H9 (cell line): Measurements from ENCODE around the genes CDCA4 and GPR132.

DNA sequence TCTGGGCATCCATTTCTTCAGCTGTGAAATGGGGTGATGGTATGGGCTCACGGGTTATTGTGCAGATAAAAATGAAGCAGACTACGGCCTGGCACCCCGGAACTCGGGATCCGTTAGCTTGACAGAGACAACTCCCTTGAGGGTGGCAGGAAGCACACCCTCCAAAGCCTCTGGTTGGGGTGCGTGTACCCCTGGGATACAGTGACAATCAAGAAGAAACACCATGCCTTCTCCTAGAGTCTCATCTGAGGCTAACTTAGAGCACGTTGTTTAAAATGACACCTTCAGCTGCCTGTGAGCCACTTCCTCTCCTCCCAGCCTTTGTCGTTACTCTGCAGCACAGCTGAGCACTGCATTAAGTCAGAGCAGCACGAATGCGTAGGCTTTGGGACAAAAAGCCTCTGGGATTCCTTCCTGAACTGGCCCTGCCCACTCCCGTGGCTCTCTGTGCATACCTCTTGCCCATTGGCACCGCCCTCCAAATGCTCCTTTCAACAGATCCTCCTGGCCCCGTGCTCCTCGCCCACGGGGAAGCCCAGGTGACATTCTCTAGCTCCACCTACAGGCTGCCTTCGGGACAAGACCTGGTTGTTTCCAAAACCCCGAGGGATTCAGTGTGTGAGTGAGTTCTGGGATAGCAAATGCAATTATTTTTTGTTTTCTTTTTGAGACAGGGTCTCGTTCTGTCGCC, 11.2 kb downstream of the ATP5MJ start:
- PRO-cap, result bidirectional peak, plus-strand start at position 588 of the sequence, minus-strand start at position 334 of the sequence

GRCh38 chr14:103931489-103931960, 3.3 kb downstream of the TDRD9 start:
- PRO-cap, result no peak

GRCh38 chr14:104086245-104086690, 768 bp downstream of the ASPG start:
- PRO-cap, result no peak

- PRO-cap, result no peak
Measured at GRCh38 chr14:104137499-104138164, 755 bp upstream of the KIF26A start.

DNA sequence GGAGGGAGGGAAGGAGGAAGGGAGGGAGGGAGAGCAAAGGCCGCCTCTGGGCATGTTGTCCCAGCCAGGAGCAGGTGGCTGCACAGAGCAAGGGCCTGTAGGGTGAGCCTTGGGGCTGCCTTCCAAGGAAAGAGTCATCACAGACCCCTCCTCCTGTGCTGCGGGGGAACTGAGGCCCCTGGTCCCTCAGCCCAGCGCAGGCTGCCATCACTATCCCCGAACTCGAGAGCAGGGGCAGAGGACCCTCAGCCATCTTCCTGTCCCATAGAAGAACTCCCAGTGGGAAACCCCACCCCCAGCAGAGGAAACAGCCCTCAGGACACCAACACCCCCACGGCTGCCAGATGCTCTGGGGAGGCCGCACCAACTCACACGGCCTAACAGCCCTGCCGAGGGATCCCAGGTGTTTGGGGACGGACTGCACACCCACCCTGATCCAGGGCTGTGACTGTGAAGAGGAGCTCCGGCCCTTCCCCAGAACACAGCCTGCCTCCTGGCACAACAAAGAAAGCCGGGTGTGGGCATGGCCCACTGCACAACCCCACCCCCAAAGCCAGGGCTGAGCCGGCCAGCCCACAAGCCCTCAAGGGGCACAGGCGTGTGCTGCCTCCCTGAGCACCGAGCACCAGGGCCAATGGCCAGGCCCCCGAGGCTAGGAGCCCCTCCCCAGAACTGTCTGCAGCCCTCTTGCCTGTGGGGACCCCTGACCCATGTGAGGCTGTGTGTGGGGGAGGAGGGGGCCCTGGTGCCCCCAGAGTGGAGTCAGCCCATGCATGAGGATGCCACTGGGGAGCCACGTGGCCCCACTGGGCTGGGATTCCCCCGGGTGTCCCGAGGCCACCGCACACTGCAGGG, 16.3 kb upstream of the C14orf180 start:
- PRO-cap, result no peak

DNA sequence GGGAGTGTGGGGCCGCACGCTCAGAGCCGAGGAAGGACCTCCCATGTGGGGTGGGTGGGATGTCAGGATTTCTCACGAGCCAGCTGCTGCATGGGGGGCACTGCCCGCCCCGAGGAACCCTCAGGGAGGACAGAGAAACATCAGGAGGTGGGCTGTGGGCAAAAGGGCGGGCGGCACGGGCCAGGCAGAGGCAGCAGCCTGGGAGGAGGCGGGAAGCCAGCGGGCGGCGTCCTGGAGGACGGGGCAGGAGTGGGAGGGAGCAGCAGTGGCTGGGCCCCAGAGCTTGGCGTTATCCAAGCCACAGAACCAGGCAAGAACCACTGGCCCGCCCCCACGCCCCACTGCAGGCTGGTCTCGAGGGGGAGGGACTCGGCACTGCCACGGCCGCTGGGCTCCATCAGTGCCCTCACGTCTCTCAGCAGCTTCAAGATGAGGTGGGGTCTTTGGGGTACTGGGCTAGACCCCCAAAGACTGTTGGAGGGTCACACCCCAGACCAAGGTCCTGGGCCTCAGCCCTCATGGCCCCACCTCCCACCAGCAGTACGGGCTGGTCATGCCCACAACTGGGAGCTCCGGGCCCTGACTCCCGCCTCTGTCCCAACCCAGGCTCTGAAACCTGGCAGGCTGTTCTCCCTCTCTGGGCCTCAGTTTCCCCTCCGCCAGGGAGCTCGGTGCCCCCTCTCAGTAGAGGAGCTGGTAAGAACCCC, 2.6 kb downstream of the C14orf180 start:
- PRO-cap, result no peak

DNA sequence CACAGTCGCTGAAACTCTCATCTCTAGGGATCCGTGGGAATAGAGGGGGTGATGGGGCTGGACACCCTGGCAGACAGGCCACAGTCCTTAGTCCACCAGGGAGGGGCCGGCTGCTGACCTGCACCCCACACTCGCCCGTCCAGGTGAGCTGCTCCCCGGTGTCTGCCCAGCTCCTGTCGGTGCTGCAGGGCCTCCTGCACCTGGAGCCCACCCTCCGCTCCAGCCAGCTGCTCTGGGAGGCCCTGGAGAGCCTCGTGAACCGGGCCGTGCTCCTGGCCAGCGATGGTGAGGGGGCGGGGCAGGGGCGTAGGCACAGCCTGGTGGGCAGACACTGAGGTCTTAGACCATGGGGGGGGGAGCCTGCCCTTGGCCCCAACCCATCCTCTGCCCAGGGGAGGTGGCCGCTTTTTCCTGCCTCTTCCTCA, 17.2 kb upstream of the ADSS1 start:
- PRO-cap, result no peak

GRCh38 chr14:104707192-104707636, 16.8 kb upstream of the ADSS1 start:
- PRO-cap, result unidirectional peak, minus-strand start at chr14:104707473

DNA sequence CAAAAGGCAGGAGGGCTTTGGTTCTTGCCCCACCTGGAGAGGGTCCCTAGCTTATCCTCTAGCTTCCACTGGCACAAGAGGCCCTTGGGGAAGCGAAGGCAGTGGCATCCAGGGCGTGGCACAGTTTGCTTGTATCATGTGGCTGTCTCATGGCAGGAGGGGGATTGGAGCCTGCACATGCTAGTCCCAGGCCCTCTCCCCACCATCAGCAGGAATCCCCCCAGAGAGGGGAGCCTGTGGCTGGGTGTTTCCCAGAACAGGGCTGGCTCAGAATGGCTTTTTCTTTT, 10.2 kb downstream of the ADSS1 start:
- PRO-cap, result no peak

GRCh38 chr14:104772699-104773296, 19.9 kb downstream of the SIVA1 start:
- PRO-cap, result no peak

DNA sequence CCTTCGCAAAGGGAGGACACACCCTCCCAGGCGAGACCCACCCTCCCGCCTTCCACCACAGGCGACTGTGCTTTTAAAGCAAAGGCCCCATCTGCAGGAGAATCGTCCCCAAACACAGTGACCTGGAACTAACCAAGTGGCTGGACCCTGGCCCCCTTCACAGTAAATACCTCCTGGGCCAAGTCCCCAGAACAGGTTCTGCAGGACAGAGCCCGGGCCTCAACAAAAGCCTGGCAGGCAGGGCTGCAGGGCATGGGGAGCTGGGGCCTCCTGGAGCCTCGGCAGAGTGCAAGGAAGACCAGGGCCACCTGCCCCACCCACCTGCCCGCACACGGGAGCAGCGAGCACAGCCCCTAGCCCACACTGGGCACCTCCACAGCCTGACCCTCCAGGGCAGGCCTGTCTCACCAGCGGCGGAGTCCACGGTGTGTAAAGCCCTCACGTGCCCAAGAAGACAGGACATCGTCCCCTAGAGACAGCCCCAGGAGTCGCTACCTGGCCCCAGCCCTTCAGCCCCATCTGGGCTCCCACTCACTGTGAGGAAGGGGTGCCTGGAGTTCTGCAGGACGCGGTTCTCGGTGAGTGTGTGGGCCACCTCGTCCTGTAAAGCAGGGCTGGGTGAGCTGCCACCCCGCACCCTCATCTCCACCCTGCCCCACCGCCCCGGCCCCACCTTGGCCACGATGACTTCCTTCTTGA, 21.0 kb downstream of the AKT1 start:
- PRO-cap, result no peak

DNA sequence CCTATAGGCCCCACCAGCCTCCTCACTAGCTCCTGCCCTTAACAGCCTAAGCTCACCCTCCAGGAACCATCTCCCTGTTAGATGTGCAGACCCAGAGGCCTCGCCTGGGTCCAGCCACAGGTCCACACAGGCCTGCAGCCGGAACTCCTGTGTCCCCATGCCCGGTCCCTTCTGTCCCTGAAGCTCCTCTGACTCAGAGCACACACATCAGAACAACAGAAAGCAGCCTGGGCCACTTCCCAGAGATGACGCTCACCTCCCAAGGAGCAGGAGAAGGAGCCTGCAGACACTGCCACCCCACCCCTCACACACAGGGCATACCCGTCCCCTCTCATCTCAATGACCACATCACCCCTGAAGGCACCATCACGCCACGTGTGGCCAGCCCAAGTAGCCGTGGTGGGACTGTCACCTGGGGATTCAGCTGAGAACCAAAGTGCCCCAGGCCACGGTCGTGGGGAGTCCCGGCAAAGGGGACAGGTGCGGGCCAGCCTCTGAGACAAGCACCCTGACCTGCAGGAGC, 5.7 kb downstream of the AKT1 start:
- PRO-cap, result no peak

DNA sequence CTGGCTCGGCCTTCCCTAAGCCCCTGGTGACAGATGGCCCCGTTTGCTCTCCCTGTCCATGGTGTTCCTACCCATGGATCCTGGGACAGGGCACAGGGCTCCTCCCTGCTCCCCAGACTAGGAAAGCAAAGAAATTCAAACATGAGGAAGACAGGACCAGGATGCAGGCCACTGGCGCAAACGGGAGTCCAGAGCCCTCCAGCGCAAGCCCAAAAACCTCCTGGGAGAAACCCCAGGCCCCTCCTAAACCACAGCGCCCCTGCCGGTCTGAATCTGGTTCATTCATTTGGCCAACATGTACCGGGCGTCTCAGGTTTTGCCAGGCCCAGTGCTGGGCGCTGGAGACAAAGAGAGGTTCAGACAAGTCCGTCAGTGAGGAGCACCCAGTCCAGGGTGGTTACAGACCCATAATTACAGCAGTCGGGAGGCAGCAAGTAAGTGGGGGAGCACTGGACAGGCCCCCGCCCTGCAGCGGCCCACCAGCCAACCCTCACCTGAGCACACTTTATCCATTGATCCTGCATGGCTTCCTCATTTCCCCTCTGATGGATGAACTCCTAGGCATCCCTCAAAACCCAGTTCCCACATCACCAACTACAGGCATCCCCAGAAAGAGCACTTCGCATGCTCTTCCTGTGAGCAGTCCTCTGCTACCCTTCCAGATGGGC, 2.2 kb downstream of the AKT1 start:
- PRO-cap, result unidirectional peak, plus-strand start at position 322 of the sequence

DNA sequence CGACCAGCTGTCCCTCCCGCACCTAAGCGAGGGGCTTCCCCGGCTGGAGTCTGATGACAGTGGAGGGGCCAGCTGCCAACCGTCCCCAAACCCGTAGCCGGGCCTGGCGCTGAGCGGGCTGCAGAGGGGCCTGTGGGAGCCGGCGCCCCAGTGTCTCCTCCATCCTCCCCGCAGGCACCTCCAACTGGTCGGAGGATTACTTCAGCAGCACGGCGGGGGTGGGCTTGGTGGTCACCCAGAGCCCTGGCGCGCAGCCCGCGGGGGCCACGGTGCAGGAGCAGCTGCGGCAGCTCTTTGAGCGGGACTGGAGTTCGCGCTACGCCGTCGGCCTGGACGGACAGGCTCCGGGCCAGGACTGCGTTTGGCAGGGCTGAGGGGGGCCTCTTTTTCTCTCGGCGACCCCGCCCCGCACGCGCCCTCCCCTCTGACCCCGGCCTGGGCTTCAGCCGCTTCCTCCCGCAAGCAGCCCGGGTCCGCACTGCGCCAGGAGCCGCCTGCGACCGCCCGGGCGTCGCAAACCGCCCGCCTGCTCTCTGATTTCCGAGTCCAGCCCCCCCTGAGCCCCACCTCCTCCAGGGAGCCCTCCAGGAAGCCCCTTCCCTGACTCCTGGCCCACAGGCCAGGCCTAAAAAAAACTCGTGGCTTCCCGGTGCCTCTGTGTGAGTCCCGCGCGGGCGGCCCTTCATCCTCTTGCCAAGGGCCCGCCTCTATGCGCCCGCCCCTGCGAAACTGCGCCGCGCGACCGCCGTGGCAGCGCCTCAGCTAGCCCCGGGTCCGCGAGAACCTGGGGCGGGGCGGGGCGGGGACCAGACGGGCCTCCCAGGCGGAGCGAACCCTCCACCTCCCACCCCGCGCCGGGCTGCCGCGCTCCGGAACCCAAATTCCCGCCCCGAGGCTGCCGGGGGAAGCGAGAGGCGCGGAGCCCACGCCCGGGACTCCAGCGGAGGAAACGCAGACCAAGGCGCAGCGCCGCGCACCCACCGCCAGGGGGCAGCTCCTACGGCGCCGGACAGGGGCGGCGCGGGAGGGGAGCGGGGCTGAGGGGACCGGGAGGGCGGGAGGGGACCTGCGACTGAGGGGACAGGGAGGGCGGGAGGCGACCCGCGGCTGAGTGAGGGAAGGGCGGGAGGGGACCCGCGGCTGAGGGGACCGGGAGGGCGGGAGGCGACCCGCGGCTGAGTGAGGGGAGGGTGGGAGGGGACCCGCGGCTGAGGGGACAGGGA, 8.3 kb downstream of the PLD4 start:
- PRO-cap, result unidirectional peak, plus-strand start at position 309 of the sequence

DNA sequence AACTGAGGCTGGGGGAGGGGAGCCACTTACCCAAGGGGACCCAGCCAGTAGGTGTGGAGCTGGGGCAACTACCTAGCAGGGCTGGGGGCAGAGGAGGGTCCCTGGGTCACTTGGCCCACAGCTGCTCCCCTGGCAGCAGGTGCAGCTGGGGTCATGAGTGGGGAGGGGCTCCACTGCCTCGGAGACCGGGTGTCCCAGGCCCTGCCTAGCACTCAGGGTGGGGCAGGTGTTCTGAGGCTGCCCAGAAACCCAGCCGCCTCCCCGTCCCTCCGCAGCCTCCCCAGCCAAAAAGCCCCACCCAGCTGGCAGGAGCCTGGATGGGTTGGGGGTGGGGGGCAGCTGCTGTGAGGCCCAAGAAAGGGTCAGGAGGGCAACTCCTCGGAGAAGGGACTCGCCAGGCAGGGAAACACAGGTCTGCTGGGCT, 11.2 kb downstream of the AHNAK2 start:
- PRO-cap, result no peak

DNA sequence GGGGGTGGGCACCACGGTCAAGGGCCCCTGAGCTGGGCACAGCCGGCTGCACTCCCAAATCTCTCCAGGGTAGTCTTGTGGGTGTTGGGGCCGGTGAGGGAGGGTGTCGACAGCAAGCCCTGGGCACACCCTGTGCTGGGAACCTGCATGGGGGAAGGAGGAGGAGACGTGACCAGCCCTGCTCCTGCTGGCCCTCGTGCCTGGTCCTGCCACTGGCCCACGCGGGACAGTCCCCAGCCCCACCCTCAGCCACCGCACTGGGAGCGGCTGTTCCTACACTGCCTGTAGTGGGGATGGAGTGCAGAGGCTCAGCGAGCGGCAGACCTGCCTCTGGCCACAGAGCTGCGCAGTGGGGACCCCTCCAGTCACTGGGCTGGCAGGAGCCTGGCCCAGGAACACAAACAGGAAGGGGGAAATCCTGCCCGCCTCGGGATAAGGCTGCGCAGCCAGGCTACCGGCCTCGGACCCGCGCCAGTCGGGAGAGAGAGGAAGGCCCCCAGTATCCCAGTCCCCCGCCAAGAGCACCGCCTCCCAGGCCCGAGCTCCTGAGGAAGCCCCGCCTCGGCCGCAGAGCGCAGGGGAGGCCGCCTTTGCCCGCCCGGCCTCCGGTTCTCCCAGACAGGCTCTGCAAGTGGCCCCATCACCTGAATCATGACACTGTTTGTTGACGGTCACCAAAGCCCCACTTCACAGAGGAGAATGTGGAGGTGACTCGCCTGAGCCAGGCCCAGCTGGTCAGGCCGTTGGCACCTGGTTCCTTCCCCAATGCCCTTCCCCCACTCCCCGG, 10.6 kb downstream of the AHNAK2 start:
- PRO-cap, result no peak

DNA sequence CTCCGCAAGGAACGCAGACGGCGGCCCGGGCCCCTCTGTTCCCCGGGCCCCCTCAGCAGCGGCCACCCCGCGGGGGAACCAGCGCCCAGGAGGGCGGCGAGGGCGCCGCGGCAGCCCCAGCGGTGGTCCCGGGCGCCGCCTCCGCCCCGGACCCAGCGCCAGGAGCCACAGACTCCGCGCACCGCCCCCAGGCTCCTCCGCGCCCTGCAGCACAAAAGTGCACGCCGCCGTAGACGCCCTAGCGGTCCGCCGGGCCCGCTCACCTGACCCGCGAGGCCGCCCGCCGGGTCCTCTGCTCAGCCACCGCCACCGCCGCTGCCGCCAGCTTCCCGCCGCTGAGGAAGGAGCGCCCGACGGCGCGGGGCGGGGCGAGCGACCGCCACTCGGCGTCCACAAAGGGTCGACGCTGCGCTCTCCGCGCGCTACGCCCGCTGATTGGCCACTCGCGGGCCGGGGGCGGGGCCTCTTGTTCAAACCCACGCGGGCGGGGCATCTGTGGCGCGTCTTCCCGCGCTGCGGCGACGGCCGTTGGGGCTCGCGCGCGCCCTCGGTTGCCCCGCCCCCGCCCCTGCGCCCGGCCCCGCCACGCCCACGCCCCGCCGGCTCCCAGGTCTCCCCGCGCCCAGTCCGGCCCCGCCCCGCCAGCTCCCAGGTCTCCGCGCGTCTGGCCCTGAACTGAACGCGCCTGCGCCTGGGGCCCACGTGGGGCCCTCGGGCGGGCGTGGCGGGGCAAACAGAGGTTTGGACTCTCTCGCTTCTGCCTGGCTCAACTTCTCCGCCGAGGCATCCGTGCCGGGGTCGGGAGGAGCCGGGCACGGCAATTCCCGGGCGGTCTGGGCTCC, at the start of gene CDCA4:
Gene CDCA4, minus strand, starts transcription at position 348 of the 842 bp plus-strand sequence.
- PRO-cap, result bidirectional peak, plus-strand start at position 769 of the sequence, minus-strand start at position 337 of the sequence

GRCh38 chr14:105065340-105066295, at the start of gene GPR132:
Gene GPR132 (minus strand): TSS chr14:105065430.
- PRO-cap, result bidirectional peak, plus-strand start at chr14:105065637, minus-strand start at chr14:105065430

- PRO-cap, result no peak
Measured at GRCh38 chr14:105071268-105071784, 6.1 kb upstream of the GPR132 start.

GRCh38 chr14:105223201-105223792, 25.0 kb upstream of the BTBD6 start:
- PRO-cap, result no peak